CD14-positive monocyte (primary cell): ENCODE data around the genes WRAP73 and SMIM1.

GRCh38 chr1:3075885-3076560, 7.0 kb downstream of the PRDM16 start:
- CAGE, long polyA plus RNA = no peak

DNA sequence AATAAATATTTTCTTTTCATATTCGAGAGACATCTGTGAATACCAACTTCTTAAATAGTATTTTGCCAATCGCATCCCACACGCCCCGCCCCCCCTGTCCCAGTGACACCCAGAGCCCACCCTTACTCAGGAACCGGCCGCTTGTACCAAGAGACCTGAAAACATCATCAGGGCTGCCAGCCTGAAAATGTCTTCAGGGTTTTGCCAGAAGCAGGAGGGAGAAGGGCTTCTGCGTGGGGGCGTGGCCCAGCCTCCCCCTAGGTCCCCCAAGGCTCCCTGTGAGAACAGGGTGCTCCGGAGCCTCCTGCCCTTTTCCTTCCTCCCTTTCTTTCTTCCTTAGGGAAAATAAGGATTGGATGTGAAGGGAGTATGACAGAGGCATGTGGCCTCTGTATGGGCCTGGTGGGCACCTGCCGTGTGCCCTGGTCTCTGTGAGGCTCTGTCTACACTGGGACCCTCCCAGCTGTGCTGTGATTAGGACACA, 126.5 kb downstream of the PRDM16 start:
- CAGE, long polyA plus RNA = no peak

- CAGE, long polyA plus RNA = no peak
Observed at GRCh38 chr1:3247276-3247702, 178.3 kb downstream of the PRDM16 start.

DNA sequence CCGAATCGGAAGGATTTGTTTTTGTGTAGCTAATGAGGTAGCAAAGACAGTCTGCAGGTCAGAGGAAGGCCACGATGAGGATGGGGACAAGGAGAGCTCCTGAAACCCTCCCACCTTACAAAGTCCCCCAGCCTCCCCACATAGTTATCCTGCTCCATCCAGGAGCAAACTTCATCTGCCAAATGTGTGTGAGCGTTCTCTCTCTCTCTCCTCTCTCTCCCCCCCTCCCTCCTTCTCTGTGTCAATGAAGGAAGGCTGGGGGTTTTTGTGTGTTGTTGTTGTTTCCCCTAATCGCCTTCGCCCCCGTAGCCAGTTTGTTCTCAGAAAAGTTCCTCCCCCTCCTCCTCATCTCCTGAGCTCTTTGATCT, 140.1 kb upstream of the ARHGEF16 start:
- CAGE, long polyA plus RNA = no peak

DNA sequence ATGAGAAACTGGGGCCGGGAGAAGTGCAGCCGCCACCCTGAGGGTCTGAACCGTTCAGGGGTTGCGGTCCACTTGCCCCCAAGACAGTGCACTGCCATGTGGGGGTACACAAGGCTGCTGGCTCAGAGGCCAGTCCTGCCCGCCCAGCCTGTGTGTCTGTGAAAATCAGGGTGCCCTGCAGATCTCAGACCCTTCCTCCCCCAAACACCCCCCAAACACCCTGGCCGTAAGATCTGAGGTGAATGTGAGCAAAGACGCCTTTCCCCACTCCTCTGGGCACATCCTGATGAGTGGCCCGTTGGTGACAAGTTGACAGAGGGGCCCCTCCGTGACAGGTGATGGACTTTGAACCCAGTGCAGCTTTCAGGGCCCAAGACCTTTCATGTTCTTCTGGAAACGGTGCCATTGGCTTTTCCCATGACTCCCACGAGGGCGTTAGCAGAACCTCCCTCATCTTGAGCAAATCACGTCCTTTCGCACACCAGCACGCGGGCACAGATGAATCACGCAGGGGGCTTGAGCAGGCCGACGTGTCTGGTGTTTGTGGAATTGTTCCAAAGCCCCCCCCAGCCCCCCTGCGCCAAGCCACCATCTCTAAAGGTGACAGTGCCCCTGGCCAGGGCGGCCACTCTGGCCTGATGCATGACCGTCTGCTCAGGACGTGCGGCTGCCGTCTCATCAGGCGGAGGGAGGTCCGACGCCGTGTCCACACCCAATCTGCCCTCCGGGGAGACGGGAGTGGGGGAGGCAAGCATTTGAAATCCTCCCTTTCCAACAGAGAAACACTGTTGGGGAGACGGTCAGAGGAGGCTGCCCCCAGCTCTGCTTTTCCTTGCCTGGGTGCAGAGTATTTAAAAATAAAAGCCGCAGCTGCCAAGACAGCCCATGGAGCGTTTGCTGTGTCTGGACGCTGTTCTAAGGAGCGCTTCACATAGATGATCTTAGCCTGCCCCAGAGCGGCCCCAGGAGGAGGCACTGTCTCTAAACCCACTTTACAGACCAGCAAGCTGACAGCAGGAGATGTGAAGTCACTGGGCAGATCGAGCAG, 98.4 kb upstream of the ARHGEF16 start:
- CAGE, long polyA plus RNA = no peak

DNA sequence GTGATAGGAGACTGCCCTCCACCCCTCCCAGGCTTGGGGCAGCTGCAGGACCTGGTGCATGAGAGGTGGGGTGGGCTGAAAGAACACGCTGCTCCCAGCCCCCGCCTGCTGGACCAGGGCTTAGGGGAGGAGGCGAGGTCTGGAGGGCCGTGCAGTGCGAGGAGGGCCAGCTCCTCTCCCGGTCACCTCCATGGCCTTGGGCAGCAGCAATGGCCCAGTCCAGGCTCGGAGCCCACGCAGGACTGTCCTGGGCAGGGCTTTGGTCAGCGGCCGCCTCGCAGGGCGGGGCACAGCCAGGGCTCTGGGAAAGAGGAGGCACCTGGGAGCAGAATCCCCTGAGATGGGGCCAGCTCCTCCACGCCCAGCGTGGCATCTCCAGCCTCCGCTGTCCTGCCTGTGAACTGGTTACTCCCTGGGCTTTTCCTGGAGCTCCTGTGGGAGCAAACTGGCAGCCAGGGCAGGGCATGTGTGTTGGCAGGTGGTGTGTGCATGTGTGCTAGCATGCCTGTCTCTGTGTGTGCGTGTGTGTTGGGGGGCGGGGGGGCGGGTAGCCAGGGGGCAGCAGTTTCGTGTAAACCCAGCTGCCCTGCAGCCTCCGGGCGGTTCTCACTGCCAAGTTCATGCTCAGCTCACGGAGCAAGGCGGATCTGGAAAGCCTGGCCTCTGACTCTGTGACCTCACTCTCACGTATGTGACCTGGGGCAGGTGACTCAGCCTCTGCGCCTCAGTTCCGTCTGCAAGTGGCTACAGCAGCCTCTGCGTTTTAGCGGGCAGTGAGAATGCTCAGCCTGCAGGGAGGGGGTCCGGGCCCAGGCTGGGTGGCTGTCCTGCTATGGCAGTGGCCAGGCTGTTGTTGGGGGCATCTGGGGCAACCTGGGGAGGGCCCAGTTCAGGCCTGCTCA, 27.6 kb downstream of the ARHGEF16 start:
- CAGE, long polyA plus RNA = no peak

GRCh38 chr1:3529409-3529851, 75.0 kb downstream of the ARHGEF16 start:
- CAGE, long polyA plus RNA = no peak

DNA sequence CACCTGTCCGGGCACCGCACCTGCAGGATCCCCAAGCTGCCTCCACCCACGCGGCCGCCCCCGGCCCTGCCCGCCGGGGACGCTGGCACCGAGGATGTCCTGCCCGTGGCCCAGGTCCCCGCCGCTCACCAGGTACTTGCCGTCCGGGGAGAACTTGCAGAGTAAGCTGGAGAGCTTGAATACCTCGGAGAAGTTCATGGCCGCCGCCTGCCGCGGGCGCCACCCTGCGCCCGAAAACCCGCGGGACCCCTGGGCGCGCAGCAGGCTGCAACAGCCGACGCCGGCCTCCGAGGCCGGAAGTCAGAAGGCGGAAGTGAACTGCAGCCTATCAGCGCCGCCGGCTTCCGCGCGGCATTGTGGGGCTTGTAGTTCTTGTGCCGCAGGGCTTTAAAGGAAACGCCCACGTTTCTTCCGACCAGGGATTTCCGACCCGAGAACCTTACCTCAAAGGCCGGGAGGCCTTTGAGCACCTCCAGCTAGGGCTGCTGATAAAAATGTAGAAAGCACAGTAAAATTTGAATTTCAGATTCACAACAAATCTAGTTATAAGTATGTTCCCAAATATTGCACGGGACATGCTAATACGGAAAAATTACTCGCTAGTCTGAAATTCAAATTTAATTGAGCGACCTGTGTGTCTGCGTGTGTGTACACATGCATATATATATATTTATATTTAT, at the start of gene WRAP73:
Gene WRAP73 (minus strand): TSS at position 302 of the 680 bp plus-strand sequence.
- CAGE, long polyA plus RNA = no peak

- CAGE, long polyA plus RNA = no peak
Observed at GRCh38 chr1:3707401-3708105, 44.7 kb upstream of the CCDC27 start.

- CAGE, long polyA plus RNA = no peak
Observed at GRCh38 chr1:3771941-3773008, at the start of gene SMIM1. TSS of gene SMIM1 (plus strand) at chr1:3772749.

- CAGE, long polyA plus RNA = no peak
Observed at GRCh38 chr1:3820824-3821564, 24.7 kb upstream of the LRRC47 start.

DNA sequence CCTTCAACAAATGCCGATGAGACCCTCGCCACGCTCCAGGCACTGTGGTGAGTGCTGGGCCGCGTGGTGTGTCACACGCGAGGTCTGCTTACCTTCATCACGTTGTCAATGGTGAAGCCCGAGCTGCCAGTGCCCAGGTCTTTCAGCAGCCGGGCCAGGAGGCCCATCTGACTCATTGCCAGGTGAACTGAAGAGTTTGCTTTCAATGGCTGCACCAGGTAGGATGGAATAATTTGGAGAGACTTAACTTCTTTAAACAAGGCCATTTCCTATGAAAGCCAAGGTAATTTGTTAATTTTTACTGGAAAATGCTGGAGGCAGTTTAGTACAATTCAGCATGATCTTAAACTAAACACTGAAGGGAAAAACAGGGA, 26.1 kb downstream of the CEP104 start:
- CAGE, long polyA plus RNA = no peak

GRCh38 chr1:3883336-3884032, 16.6 kb downstream of the C1orf174 start:
- CAGE, long polyA plus RNA = no peak

DNA sequence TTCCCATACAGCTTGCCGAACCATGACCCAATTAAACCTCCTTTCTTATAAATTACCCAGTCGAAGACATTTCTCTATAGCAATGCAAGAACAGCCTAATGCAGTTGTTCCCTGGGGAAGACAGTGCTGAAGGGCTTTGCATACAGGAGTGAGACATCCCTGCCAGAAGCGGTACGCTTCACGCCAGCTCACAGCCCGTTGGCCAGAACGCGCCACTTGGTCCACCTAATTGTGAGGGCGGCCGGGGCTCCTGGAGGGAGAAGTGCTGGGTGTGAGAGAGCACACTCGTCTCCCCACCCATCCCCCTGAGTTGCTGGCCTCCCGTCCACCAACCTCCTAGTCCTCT, 227.2 kb upstream of the C1orf174 start:
- CAGE, long polyA plus RNA = no peak

DNA sequence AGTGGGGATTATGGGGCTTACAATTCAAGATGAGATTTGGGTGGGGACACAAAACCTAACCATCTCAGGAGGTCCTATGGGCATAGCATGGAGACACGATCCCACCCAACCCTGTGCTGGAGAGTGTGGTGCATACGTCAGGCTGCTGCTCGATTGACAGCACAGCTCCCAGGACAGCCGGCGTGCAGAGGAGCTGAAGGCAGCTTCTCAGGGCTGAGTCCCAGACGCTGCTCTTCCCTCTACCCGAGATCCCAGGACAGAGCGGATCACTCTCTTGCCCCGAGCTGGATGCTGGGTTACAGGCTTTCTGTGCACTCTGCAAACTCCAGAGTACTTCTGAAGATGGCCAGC, 104.2 kb downstream of the AJAP1 start:
- CAGE, long polyA plus RNA = no peak

GRCh38 chr1:4796355-4797008, 142.1 kb downstream of the AJAP1 start:
- CAGE, long polyA plus RNA = no peak

GRCh38 chr1:5991350-5991569, 965 bp downstream of the NPHP4 start:
- CAGE, long polyA plus RNA = no peak

DNA sequence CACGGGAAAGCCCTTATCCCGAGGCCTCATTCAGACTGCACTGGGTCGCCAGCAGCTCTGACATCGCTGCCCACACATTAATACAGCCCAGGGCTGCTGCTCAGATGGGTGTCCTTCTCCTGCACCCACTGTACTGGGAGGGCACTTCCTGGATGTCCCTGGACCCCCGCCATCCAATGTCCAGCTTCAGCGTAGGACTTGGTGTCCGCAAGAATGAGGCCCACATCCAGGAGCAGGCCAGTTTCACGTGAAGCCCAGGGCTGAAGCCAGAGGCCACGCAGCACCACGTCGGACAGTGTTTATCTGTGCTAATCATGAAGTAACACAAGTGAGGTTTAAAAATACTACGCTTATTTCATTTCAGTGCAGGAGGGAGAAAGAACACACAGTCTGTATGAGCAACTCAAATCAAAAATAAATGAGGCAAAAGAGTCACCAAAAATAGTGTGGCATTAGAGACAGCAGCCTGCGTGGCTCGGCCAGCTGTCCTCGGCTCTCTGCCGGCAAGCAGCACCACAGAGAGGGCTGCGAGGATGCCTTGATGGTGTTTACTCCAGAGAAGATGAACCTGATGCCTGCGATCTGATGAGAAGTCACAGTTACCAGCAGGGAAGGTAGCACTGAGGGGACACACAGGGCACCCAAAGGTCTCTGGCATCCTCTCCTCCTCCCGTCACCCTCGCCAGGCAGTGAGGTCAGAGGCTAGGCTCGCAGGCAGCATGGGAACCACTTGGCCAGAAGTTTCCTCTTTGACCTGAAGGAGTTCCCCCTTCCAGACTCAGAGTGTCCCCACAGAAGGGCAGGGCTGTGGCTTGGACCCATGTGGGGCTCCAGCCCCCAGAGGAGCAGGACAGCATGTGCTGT, 22.1 kb upstream of the NPHP4 start:
- CAGE, long polyA plus RNA = no peak

- CAGE, long polyA plus RNA = no peak
Observed at GRCh38 chr1:6045272-6045750, 377 bp upstream of the KCNAB2 start.

DNA sequence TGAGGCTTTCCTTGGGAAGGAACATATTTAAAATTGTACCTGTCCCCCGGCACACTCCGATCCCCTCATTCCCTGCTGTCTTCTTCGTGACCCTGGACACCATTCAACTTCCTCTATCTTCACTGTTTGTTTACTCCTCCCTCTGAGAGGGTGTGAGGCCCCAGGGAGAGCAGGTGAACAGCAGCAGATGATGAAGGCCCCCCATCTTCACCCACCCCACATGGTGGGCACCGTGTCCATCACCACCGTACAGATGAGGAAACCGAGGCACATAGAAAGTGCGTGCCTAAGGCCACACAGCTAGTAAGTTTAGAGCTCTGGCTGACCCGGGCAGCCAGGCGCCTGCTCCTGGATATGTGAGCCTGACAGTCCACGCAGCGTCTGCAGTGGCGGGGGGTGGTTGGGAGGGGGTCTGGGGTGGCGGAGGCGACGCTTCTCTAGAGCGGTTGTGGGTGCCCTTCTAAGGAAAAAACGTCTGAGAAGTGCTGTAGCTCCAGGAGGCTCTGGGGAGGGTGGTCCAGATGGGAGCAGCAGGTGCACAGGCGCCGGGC, 16.9 kb upstream of the GPR153 start:
- CAGE, long polyA plus RNA = no peak